ENCODE data around the gene OR5K1.

DNA sequence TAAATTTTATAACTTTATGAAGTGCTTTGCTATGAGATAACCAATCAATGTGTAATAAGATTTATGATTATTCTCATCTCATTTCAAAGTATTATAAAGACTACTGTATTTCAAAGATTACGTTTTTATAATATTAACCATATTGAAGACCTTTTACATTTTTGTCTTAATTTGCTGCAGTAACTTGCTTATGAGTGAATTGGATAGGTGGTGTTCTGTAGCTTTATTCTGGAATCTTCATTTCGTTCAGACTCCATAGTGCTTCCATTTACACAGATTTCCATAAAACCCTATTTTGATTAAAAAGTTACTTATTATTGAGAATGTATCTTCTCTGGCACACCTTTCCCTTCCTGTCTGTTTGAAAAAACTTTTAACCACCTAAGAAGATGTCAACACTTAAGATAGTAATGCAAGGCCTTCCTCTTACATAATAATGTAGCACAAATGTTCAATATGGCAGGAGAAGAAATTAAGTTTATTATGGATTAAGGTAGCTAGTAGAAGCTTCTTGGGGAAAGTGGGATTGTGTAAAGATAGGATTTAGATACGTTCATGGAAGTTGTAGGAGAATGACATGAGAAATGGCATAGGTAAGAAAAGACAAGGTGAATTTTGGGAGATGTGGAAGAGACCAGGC is 28.0 kb upstream of the C3orf38 start:
- PRO-cap = no peak
- RAMPAGE, long total RNA = no peak

DNA sequence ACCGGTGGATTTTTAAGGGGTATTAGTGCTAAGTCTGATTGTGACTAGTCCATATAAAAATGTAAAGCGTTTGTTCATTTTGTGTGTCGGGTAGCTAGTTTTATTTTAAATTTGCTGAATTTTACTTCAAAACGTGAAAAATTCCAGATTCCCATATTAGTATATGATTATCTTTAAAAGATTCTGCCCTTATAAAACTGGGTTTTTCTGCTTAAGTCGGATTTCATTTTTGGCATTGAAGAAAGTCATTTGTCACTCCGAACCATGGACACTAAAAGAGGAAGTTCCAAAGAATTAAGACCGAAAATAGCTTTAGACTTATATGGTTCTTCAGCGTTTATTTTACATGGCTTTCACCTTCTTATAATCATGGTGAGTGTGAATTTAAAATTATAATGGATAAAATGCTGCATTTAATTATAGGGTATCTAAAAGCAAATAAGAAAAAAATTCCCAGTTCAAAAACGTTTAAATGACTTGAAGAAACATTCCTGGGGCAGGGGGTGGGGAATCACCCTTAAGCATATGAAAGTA is 1.0 kb downstream of the C3orf38 start:
- PRO-cap = no peak
- RAMPAGE, long total RNA = no peak

DNA sequence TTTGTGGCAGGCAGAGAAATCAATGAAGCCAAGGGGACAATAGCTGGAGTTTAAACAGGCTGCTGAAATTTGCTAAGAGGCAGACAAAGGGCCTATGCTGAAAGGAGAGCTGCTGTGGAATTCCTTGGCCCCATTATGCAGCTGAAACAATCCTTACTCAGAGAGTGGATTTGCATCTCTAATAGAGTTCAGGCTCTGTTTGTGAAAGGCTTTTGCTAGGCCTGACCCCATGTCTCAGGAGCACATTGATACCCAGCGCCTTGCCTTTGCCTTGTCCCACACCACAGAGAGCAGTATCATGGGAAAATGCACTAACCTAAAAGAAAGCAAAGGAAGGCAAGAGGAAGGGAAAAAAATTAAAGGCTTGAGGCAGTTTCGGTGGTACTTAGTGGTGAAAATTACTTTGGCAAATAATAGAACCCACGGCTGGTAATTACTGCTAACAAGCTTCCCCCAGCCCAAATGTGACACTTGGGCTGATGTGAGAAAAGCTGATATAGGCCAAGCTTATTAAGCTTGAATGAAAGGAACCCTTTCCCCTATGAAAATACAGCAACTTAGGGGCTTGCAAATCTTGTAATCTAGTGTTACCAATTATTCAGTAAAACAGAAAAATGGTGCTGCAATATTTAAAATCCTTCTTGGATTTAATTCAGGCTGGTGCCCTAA is 194.9 kb upstream of the EPHA3 start:
- PRO-cap = no peak
- RAMPAGE, long total RNA = no peak

DNA sequence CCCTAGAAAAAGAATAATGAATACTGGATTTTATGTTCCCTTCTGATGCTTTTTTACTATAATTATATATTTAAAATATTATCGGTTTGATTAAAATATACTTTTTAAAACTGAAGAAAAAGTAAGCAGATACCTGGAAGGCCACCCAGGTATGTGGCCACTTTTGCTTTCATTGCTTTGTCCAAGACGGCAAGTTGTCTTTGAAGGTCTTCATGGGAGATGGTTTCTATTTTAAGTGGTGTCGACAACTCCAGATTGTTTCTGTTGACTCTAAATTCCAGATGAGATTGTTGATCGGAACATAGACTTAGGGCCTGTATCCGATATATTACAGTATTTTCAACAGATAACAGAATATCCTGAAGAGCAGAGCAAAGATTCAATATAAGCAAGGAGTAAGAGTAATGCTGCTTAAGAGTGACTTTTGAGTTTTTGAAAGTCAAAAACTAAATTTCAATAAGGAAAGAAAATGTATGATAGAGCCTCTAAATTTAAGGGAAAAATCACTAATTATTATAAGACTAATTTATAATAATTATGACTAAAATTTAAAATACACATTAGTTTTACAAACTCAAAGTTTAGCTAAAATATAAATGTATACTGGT is 96.8 kb downstream of the PROS1 start:
- PRO-cap = no peak
- RAMPAGE, long total RNA = no peak

- PRO-cap = no peak
- RAMPAGE, long total RNA = no peak
Observed at GRCh38 chr3:93934437-93935145, 39.1 kb downstream of the PROS1 start.

DNA sequence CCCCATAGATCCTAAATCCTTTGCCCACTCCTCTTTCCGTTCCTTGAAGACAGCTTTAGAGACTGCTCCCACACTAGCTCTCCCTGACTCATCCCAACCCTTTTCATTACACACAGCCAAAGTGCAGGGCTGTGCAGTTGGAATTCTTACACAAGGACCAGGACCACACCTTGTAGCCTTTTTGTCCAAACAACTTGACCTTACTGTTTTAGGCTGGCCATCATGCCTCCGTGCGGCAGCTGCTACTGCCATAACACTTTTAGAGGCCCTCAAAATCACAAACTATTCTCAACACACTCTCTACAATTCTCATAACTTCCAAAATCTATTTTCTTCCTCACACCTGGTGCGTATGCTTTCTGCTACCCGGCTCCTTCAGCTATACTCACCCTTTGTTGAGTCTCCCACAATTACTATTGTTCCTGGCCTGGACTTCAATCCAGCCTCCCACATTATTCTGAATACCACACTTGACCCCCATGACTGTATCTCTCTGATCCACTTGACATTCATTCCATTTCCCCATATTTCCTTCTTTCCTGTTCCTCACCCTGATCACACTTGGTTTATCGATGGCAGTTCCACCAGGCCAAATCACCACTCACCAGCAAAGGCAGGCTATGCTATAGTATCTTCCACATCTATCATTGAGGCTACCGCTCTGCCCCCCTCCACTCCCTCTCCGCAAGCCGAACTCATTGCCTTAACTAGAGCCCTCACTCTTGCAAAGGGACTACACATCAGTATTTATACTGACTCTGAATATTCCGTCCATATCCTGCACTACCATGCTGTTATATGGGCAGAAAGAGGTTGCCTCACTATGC is 31.9 kb downstream of the PROS1 start:
- PRO-cap = no peak
- RAMPAGE, long total RNA = no peak

- PRO-cap = bidirectional peak, plus-strand start at chr3:93980155, minus-strand start at chr3:93979949
- RAMPAGE, long total RNA = no peak
Observed at GRCh38 chr3:93979588-93980056, 333 bp upstream of the ARL13B start.

DNA sequence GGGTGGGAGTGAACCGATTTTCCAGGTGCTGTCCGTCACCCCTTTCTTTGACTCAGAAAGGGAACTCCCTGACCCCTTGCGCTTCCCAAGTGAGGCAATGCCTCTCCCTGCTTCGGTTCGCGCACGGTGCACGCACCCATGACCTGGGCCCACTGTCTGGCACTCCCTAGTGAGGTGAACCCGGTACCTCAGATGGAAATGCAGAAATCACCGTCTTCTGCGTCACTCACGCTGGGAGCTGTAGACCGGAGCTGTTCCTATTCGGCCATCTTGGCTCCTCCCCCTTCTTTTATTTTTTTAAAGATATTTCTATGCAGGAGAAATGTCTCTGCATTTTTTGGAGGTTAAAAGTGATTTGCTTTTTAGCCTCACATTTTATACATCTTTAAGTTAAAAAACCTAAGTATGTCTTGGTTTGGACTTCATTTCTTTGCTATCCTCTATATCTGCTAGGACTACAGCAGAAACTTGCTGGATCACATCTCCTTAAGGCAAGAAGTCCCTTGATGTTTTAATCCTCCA is 61.7 kb downstream of the RIOX2 start:
- PRO-cap = no peak
- RAMPAGE, long total RNA = no peak

DNA sequence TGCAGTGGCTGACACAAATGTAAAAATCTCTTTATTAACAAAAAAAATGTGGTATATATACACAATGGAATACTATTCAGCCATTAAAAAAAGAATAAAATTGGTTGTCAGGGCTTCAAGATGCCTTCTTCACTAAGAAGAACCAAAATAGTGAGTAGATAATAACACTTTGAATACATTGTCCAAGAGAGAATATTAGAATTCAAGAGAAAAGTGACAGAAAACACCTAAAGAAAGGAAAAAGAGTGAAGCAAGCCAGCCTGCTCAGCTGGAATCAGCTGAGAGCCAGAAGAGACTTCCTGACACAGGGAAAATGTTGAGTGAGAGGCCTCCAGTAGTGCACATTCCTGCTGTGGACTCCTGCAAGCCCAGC is 35.1 kb upstream of the OR5K1 start:
- PRO-cap = no peak
- RAMPAGE, long total RNA = no peak

DNA sequence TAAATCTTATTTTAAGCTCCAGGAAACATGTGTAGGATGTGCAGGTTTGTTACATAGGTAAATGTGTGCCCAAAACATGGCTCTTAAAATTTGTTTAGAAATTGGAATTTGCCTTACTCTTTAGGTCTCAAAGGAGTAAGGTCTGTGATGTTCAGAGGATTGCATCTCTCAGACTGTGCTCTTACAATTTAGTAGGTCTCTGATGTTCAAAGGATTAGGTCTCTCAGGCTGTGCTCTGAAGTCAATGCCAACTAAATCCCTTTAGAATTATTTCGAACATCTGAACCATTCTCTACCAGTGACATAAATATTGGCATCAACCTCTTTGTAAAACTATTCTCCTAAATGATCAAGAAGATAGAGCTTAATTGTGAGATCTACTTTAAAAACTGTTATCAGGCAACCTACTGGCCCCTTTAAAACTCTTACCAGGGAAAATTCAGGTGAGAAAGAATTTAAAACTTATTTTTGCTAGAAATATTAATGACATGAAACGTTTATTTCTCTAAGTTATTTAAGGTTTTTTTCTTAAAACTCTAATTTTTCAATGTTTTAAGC is at the start of gene OR5K1:
OR5K1 (plus strand) TSS at position 337 of the 558 bp plus-strand sequence.
- PRO-cap = no peak
- RAMPAGE, long total RNA = no peak

- PRO-cap = no peak
- RAMPAGE, long total RNA = no peak
Observed at GRCh38 chr3:98770118-98770978, 7.2 kb downstream of the ST3GAL6 start.

DNA sequence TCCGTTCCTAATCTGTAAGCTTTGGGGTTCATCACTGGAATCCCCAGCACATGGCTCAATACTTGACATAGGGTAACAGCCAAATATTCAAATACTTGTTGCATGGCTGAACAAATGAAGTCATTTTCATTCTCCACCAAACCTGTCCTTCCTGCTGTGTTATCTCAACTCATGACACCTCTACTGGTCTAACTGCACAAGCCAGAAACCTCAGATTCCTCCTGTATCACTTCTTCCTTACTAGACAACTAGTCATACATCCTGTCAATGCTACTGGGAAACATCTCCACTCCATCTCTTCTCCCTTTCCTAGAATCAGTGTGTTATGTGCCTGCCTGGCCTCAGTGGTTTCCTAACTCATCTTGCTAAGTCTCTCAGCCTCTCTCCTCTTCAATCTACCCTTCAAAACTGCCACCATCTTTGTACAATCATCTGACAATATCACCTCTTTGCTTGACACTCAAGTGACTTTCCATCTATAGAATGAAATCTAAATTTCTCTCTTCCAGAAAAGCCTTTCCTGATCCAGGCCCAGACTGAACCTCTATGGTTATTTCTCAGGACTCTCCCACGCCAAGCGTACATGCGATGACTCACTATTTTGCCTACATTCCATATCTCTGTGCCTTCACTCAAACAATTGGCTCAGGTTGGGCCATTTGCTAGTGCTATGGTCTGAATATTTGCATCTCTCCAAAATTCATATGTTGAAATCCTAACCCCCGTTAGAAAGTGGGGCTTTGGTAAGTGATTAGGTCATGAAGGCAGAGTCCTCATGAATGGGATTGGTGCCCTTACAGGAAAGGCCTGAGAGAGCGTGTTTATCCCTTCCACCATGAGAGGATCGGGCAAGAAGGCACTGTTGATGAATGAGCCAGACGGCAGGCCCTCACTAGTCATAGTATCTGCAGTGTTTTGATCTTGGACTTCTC is 43.7 kb downstream of the ST3GAL6 start:
- PRO-cap = no peak
- RAMPAGE, long total RNA = no peak

DNA sequence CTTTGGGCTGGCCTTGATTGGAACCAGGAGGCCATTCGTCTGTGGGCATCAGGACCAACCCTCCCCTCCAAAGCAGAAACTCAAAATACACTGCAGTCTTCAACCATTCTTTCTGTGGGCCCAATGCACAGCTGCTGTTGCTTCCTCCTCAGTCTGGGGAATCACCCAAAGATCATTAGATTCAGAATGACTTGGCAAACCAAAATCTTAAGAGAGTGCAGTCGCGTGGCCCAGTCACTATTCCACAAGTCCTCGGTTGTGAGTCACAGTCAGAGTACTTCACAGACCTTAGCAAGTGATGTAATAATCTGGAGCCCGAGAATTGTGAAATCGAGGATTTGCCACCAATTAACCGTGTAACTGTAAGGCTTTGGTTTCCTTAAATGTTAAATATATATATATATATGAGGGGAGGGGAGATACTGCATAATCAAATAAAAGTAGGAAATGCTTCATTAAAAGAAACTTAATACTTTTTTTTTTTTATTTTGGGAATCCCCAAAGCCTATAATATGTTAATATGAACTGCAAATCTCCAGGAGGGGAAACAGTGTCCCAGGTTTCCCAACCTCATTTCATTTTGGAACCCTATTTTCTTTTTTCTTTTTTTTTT is 132.4 kb upstream of the COL8A1 start:
- PRO-cap = no peak
- RAMPAGE, long total RNA = no peak

GRCh38 chr3:99816944-99817640 is 570 bp upstream of the CMSS1 start:
- PRO-cap = bidirectional peak, plus-strand start at chr3:99817862, minus-strand start at chr3:99817573
- RAMPAGE, long total RNA = no peak

GRCh38 chr3:99871347-99871935 is 53.8 kb downstream of the CMSS1 start:
- PRO-cap = no peak
- RAMPAGE, long total RNA = no peak

DNA sequence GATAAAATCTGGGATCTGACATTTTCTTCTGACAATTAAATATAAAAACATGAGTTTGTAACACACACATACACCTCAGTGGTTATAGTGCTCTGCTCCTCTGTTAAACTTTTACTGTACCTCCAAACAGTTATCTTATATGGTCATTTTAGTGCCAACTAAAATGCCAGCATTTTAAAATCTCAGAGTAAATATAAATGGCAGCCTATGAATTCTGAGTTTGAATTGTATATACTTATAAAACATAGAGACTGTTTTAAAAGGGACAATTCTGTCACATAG is 57.0 kb downstream of the CMSS1 start:
- PRO-cap = no peak
- RAMPAGE, long total RNA = no peak

GRCh38 chr3:99938196-99939022 is 120.7 kb downstream of the CMSS1 start:
- PRO-cap = bidirectional peak, plus-strand start at chr3:99938879, minus-strand start at chr3:99938691
- RAMPAGE, long total RNA = no peak

DNA sequence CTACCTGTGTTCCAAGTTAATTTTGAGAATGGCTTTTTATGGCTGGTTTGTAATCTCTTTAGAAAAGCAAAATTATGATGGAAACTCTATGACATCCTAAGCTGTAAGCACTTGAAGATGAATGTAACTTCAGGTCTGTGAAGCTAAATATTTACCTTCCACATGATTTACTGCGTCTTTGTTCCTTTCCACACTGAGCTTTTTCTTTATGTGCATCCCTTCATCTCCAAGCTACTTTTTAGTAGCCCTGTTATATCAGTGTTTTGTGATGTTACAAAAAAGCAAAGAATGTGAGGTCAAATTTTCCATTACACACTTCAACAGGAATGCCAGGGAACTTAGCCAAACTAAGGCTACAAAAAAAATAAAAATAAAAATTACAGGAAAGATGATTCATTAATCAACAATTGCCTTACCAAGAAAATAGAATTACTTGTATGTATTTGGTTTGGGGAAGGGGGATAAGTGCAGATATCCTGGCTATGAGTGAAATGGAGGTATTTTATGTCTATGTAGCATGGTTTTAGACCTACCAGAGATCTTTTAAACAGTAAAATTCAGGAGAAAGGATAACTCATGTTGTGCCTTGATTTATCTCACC is 73.0 kb downstream of the FILIP1L start:
- PRO-cap = bidirectional peak, plus-strand start at position 442 of the sequence, minus-strand start at position 231 of the sequence
- RAMPAGE, long total RNA = no peak

- PRO-cap = no peak
- RAMPAGE, long total RNA = no peak
Observed at GRCh38 chr3:100047354-100048329, 66.7 kb downstream of the FILIP1L start.

- PRO-cap = unidirectional peak, plus-strand start at chr3:100074236
- RAMPAGE, long total RNA = no peak
Observed at GRCh38 chr3:100073879-100074434, 40.3 kb downstream of the FILIP1L start.